Myometrial cell (primary cell): ENCODE measurements around the gene LIN28B.

- RAMPAGE, long total RNA: no peak
Measured at GRCh38 chr6:99348187-99348694, 1.2 kb downstream of the FAXC start.

DNA sequence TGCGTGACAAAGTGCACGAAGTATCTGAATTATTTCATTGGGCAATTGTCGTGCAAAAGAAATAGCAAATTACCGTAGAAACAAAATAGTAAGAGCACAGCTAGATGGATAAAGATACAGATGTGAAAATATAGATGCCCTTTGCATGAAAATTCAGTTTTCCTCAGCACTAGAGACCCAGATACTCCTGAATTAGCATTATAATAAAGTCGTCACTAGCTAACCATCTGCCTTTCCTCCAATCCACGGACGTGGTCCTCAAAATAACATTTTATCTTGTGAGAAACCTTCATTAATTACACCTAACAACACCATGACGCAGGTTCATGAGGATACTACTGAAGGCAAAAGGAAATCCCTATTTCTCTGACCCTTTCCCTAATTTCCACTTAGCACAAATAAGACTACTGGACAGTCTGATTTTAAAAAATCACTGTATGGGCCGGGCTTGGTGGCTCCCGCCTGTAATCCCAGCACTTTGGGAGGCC, 1.3 kb upstream of the PNISR start:
- RAMPAGE, long total RNA: no peak

DNA sequence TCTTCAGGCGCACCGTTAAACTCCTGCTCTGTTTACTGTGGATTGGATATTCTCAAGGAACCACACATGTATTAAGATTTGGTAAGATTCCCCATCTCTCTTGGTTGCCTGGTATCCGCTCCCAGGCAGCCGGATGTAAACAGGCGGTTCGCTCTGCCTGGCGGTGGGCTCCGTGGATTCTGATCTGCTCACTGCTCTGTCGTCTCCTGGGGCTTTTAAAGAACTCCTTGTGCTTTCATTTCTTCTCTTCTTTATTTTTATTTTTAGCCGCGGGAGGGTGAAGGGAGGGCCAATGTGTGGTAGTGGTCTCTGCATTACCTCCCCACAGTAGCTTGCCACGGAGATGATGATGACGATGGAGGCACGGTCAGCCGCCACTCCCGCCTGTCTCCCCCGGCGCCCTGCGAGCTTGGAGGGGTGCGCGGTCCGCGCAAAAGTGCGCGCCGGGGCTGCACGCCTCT, 5.8 kb downstream of the GRIK2 start:
- RAMPAGE, long total RNA: no peak

DNA sequence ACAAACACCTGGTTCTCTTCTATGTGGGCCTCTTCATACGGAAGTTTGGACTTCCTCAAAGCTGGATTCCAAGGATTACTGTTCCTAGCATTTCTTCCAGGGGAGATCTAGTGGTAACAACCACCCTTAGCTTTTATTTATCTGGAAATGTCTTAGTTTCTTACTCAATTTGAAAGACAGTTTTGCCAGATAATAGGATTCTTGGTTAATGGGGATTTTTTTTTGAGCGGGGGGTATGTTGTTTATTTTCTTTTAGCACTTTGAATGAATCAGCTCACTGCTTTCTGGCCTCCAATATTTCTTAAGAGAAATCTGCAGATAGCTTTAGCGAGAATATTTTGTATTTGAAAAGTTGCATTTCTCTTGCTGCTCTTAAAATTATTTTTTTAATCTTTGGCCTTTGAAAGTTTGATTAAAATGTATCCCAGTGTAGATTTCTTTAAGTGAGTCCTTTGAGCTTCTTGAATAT, 797.2 kb downstream of the GRIK2 start:
- RAMPAGE, long total RNA: no peak

DNA sequence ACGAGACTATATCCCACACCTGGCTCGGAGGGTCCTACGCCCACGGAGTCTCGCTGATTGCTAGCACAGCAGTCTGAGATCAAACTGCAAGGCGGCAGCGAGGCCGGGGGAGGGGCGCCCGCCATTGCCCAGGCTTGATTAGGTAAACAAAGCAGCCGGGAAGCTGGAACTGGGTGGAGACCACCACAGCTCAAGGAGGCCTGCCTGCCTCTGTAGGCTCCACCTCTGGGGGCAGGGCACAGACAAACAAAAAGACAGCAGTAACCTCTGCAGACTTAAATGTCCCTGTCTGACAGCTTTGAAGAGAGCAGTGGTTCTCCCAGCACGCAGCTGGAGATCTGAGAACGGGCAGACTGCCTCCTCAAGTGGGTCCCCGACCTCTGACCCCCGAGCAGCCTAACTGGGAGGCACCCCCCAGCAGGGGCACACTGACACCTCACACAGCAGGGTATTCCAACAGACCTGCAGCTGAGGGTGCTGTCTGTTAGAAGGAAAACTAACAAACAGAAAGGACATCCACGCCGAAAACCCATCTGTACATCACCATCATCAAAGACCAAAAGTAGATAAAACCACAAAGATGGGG, 369.9 kb downstream of the HACE1 start:
- RAMPAGE, long total RNA: no peak

DNA sequence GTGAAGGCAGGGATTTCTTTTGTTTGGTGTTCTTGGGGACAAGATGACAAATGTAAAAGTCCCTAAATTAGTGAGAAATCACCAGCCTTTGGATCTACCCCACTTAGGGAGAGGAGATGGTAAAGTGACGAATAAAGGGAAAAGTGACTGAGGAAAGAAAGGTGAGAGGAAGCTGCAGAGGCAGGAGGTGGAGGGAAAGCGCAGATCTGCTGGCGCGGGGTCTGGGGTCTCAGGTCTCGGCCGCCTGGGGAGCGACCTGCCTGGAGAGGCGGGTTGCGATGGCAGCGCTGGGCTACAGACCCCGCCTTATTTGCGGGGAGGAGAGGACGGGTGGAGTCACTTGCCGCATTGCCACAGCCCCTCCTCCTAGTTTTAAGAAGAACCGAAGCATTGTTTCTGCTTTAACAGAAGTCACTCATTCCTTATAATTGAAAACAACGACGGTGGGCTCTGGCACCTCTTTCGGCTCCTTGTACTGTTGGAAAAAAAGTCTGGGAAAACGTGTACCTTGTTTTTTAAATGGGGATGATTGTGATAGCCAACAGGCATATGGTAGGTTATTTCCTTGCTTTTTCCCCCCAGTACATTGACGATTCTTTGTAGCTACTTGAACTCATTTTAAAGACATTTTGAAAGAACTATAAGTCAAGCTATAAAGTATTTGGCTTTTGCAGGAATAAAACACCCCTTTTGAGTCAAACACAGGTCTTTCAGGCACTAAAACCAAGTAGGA, 3.3 kb upstream of the LIN28B start:
- RAMPAGE, long total RNA: no peak

DNA sequence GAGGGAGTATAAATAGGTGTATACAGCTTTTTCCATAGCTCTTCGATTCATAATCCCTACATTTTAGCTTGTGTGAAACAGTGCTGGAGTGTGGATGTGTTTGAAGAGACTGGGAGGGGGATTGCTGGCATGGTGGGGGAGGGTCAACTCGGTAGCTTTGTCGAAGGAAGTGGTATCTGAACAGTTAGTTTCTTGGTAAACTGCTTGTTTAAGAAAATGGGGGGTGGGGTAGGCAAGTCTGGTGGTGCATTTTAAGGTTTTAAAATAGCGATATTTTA, 1.4 kb upstream of the LIN28B start:
- RAMPAGE, long total RNA: no peak

GRCh38 chr6:104956488-104957827, at the start of gene LIN28B:
Gene LIN28B, plus strand, starts transcription at chr6:104957107.
- RAMPAGE, long total RNA: no peak

DNA sequence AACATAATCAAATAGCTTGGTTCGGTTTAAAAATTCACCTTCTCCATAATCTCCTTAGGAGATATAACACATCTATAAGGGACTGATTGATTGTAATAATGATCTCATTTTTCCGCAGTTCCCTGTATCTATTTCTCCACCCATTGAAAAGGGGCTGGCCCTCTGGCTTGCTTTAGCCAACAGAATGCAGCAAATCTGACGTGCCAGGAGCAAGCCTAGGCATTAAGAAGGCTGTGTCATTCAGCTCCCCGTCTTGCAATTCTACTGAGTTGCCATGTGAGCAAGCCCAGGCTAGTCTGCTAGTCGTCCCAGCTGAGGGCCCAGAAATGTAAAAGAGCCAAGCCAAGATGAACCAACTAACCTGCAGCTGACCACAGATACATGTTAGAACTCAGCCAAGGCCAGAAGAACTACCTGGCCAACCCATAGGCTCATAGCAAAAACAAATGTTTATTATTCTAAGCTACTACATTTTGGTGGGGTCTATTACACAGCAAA, 30.1 kb downstream of the PREP start:
- RAMPAGE, long total RNA: no peak

DNA sequence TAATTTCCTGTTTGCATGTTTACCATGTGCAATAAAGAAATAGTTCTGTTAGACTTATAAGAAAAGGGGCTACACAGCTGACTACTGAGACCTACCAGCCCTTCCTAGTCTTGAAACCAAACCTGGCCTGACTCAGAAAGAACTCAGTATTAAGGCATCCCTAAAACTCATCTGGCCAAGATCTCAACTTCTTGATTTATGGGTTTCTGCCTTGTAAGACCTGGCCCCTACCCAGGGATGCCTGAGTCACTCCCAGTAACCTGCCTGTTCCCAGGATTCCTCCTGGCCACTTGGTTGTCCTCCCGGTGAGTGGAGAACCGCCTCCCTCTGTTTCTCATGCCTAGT, 189.4 kb upstream of the PREP start:
- RAMPAGE, long total RNA: no peak

GRCh38 chr6:105604144-105604734, 201.4 kb upstream of the PREP start:
- RAMPAGE, long total RNA: no peak

GRCh38 chr6:105791725-105792307, 294.3 kb upstream of the PRDM1 start:
- RAMPAGE, long total RNA: no peak

- RAMPAGE, long total RNA: no peak
Measured at GRCh38 chr6:105793008-105793537, 293.1 kb upstream of the PRDM1 start.

DNA sequence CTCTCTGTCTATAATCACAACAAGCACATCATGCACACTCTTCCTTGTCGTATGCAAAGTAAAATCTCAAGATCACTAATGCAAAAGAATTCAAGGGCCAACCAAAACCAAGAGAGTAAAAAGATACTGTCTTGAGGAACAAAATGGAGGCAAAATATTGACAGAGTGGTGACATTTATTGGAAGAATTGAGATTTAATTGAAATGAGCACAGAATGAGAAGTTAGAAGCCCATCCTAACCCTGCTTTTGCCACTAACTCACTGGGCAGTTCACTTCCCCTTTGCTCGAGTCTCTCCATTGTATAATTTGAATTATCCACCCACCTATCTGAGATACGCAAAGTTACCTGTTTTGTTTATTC, 204.6 kb upstream of the PRDM1 start:
- RAMPAGE, long total RNA: no peak

DNA sequence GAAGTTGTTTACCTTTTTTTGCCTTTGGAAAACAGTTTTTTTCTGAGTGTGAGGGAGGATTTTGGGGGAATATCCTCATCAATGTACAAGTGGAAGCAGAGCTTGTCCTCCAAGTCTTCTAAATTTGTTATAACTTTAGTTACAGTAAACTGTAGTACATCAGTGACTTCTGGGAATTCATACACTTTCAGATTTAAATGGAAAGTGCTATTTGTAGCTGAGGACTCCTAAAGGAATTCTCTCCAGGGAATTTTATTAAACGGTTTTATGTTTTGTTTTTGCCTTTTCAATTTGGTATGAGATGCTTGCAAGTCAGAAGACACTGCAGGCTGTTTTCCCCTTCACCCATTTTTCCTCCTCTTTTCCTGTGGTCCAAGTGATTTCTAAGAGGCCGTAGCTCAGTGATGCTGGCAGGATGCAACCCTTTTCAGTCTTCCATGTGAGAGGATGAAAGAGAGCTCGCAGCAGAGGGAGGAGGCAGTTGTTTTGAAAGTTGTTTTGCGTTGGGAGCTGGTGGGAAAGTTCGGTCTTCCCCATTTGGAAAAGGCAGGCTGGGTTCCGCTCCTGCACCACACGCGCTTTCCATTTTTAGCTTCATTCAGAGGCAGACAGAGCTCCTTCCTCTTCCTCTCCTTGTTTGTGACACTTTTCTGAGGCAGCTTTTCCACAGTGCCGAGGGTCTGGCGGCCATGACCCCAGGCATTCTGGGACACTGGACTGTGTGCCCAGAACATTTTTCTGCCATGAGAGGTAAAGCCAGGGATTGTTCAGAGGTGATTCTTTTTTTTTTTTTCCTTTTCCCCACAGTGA, 1.2 kb downstream of the PRDM1 start:
- RAMPAGE, long total RNA: no peak

DNA sequence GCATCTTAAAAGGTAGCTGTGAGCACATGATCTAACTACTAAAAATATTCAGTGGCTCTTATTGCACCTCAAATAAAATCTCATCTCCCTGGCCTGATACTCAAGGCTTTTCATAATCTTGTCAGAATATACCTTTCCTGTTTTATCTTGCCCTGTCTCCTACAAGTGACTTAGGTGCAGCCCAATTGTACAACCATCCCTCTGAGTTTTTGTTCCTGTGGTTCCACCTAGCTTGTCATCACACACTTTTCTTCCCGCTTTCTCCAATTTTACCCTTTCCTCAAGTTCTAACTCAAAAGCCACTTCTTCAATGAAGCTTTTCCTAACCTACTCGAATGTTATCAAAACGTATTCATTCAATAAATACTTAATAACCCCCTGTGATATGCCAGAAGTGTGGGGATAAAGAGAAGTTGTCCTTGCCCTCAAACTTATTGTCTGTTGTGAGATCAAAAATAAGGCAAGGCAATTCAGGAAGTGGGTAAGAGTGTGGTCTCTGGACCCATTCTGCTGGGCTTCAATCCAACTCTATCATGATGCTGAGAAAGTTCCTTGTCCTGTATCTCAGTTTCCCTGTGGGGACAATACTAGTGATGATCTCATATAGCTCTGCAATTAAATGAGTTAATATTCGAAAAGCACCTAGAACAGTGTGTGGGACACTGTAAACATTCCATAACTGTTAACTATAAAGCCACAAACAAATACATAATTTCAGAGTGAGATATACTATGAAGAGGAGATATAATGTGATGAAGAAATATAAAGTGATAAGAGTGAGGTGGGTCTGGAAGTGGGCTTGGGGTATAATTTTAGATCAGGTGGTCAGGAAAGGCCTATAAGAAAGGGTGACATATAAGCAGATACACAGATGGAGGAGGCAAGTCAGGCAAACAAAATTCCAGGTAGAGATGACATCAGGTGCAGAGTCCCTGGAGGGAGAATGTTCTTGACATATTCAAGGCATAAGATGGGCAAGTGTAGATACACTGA, 92.8 kb downstream of the PRDM1 start:
- RAMPAGE, long total RNA: no peak

DNA sequence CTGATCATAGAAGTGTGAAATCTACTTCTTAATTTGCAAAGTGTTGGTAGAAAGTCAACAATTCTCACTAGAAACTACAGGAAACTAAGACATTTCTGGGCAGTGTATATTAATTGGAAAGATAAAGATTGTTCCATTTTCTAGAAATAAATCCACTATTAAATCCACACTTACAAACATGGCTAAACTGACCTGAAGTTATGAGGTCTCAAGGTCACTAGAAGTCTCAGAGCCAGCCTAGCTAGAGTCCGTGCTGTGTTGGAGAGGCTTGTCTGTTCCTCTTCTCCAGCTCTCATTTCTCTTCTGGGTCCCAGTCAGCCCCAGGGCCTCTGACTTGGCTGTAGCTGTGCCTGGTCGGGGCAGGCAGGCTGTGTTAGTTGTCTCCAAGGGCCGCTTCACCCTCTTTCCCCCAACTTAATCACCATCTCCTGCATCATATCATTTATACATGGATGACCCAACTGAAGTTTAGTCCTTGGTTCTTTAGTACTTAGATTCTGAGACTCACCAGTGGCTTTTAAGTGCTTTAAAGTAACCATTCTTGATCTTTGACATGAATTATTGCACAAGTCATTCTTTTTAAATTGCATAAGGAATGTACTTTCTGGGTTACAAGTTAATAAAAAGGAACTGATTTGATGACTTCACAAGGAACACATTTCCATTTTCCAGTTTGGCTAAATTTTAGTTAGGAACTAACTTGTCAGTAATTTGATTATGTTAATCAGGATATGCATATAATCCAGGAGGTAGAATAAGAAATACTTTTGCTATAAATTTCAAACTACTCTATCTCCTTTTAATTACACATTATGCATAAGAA, 127.4 kb downstream of the RTN4IP1 start:
- RAMPAGE, long total RNA: no peak

GRCh38 chr6:106567936-106568235, 61.4 kb downstream of the RTN4IP1 start:
- RAMPAGE, long total RNA: no peak

DNA sequence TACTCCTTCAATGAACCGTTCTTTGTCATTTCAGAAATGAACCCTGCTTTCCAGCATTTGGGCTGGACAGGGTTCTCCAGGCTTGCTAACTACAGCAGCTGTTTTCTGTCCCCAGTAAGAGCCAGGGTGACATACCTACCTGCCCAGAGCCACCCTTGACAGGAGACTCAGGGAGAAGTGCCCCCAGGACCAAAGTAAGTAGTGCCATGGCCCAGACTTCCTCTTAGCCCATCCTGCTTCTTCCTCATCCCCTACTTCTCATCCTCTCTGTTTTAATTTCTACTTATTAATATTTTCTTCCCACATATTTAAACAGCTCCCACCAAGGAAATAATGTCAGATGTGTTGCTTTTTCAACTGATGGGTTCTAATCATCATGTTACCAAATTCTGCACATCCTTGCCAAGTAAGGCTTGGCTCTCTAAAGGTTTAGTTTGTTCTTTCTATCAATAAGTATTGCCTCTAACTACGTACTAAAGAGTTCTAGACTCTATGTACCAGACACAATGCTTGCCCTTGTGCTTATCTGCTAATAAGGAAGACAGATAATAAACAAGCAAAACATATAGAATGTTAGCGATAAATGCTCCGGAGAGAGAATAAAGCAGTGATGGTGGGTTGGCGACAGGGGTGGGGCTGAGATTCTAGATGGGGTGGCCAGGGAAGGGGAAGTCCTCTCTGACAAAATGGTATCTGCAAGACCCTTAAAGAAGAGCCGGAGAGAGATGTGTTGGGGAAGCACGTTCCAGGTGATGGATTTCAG, 73.9 kb downstream of the QRSL1 start:
- RAMPAGE, long total RNA: no peak

- RAMPAGE, long total RNA: no peak
Measured at GRCh38 chr6:106741804-106741961, 112.3 kb downstream of the QRSL1 start.